ENCODE data around the genes PLA2G12B and NUDT13.

GRCh38 chr10:72336092-72337090 lies 18.3 kb downstream of the DNAJB12 start:
- RRBS = no CpG with 5 or more reads among the region's 21 CpGs

GRCh38 chr10:72343588-72344295 lies 11.0 kb downstream of the DNAJB12 start:
- RRBS = no CpG with 5 or more reads among the region's 13 CpGs

DNA sequence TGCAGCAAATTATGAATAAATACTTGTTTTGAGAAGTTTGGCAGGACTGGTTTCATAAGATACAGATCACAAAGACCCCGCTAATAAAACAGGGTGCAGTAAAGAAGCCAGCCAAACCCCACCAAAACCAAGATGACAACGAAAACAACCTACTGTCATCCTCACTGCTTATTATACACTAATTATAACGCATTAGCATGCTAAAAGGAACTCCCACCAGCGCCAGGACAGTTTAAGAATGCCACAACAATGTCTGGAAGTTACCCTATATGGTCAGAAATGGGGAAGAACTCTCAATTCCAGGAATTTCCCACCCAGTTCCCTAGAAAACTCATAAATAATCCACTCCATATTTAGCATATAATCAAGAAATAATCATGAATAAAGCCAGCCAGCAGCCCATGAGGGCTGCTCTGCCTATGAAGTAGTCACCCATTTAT lies 20.8 kb downstream of the MICU1 start:
- RRBS = no CpG with 5 or more reads among the region's 4 CpGs

- RRBS = no CpG with 5 or more reads among the region's 2 CpGs
Observed at GRCh38 chr10:72806631-72807317, 86.8 kb upstream of the OIT3 start.

GRCh38 chr10:72954150-72955550 lies at the start of gene PLA2G12B:
TSS of gene PLA2G12B (minus strand) at chr10:72954806.
- RRBS = no CpG with 5 or more reads among the region's 20 CpGs

DNA sequence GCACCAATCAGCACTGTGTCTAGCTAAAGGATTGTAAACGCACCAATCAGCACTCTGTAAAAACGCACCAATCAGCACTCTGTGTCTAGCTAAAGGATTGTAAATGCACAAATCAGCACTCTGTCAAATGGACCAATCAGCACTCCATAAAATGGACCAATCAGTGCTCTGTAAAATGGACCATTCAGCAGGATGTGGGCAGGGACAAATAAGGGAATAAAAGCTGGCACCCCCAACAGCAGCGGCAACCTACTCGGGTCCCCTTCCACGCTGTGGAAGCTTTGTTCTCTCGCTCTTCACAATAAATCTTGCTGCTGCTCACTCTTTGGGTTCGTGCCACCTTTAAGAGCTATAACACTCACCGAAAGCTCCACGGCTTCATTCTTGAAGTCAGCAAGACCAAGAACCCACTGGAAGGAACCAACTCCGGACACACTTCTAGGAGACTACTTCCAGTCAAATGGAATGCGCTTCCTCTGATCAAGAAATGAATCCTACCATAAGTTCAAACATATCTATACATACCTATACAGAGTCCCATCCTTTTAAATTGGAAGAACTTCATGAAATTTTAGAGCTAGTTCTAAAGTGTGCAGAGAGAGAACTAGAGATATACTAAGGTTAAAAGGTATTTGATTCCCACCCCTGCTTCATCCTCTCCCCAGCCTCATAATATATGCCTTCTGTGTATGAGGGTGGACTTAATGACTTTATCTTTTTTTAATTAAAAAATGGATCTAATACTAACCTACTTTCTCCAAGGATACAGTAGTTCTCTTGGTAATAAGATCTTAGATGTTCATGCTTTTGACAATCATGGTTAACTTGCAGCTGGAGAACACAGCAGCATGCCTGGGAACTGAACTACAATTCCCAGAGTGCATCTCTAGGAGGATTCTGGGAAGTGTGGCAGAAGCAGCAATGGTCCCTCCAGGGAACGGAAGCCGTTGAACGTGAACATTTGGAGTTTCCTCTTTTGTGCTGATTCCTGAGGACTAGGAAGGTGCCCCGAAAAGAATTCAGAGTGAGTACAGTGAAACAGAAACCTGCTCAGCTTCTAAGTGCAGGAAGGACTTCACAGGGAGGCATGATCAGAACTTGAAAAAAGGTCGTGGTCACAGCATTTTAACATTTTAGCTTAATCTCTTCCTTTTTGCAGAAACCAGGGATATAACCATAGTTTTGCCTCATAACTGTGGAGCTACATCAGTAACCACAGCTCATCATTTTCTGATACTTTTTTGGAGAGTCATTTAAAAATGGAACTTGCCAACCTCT lies at the start of gene NUDT13:
TSS of gene NUDT13 (plus strand) at position 912 of the 1,278 bp plus-strand sequence.
- RRBS = no CpG with 5 or more reads among the region's 16 CpGs

- RRBS = no CpG with 5 or more reads among the region's 9 CpGs
Observed at GRCh38 chr10:73119318-73120382, 9.4 kb downstream of the NUDT13 start.

- RRBS = no CpG with 5 or more reads among the region's 9 CpGs
Observed at GRCh38 chr10:73232577-73233351, 14.3 kb downstream of the DNAJC9 start.

GRCh38 chr10:73422178-73422775 lies 8.4 kb upstream of the ANXA7 start:
- RRBS = no CpG with 5 or more reads among the region's 8 CpGs

- RRBS = no CpG with 5 or more reads among the region's 6 CpGs
Observed at GRCh38 chr10:73517228-73518134, 21.7 kb upstream of the PPP3CB start.

- RRBS = no CpG with 5 or more reads among the region's 3 CpGs
Observed at GRCh38 chr10:73601388-73602095, 10.4 kb upstream of the USP54 start.

DNA sequence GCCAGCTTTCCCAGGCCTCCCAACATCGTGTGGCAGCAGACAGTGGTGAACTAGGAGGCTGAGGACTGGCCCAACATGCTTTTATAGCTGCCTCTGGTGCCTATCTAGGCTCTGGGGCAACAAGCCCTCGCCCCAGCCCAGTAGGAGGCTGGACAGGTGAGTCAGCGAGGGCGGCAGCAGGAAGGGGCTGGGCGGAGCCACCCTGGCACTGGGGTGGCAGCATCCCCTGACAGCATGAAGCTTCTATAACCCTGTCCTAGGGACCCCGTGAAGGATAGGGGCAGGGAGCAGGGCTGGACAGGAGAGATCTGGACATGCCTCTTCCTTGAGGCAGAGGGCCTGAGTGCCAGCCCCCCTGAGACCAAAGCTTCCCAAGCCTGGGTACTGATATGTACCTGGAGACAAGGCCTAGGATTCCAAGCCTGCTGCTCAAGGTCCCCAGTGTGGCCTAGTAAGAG lies 7.9 kb upstream of the SYNPO2L start:
- RRBS = no CpG with 5 or more reads among the region's 6 CpGs

GRCh38 chr10:73731656-73732435 lies 12.3 kb upstream of the SEC24C start:
- RRBS = no CpG with 5 or more reads among the region's 38 CpGs

DNA sequence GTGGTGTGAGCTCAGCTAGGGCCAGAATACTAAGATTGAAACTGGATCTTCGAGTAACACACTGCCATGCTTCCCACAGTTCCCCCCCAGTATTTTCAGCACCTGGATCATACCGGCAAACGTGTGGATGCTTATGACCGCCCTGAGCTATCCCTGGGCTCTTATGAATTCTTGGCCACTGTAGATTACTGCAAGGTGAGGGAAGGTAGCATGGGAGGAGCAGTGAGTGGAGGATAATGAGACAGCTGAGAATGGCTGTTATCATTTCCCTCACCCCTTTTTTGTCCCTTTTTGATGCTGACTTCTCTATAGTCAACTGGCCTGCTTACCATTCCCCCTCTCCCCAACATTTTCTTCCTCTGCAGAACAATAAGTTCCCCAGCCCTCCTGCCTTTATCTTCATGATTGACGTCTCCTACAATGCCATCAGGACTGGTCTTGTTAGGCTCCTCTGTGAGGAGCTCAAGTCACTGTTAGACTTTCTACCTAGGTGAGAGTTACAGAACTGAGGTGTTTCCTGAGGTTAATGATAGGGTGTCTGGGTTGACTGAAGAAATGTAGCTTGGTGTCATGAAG lies 6.3 kb upstream of the FUT11 start:
- RRBS = no CpG with 5 or more reads among the region's 5 CpGs

DNA sequence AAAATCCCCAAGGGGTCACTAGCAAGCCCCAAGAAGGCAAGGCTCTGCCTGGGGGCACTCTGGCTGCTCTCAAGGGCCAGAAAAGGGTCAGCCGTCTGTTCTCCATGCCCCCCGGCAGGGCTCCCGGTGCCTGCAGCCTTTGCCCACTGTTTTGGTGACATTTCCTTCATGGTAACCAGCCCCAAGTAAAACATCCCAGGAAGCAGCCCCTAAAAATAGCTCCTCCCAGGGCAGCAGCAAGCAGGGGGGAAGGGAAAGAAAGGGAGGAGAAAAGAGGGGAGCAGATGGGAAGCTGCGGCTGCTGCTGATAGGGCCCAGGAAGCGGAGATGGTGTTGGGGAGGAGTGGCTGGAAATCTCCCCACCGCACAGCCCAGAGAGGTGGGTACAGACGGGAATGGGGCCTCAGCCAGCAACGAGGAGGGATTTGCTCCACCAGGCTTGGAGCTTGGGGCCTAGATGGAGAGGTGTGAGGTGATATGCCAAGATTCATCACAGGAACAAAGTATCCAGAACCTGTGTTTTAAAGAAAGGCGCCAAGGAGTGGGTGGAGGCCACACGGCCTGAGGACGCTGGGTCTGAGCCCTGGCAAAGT lies 7.0 kb downstream of the CAMK2G start:
- RRBS = no CpG with 5 or more reads among the region's 11 CpGs

DNA sequence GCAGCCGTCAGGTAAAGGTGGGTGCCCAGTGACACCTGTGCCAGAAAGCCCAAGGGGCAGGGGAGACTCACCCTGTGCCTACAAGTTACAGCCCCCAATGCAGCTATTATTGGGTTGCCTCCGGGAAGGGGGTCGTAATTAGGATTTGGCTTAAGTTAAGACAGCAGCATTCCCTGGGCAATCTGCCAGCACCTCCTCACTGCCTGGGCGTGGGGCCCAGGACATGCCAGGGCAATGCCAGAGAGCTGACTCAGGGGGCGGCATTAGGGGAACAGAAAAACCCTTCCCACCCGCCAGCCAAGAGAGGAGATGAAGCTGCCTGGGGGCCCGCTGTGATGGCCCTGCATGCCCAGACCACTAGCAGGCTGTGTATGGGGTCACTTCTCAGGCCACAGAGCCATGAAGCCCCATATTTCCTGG lies 13.3 kb upstream of the CAMK2G start:
- RRBS = no CpG with 5 or more reads among the region's 7 CpGs

DNA sequence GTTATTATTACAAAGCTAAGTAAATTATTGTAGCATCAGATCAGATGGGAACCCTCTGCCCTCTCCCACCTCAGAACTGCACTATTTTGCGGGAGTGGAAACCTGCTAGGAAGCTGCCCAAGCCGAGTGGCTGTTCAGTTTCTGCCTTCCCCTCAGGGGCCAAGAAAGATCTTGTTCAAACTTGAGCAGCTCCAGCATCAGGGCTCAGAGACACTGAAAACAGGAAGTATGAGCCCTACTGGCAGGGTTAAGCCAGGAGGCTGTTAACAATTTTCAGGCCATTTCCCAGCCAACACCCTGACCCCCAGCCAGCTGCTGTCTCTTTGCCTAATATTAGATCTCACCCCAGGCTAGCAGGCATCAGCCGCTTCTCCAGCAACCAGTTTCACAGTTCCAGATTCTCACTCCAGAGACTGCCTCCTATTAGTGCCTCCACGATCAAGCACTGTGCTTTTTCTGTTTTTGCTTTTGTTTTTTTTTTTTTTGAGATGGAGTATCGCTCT lies 9.2 kb downstream of the PLAU start:
- RRBS = no CpG with 5 or more reads among the region's 5 CpGs

DNA sequence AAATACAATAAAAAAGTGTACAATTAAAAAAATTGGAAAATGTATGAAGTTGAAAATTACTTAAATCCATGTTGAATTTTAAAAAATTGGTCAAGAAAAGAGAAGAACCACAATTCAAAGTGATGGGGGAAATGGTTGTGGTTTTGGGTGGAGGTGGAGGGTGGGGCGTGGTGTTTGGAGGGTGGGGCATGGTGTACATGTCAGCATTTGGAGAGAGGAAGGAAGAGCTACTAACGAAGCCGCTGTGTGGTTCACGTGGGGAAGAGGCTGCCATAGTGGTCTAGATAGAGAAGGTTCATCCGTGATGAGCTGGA lies 6.2 kb upstream of the VCL start:
- RRBS = no CpG with 5 or more reads among the region's 5 CpGs

- RRBS = no CpG with 5 or more reads among the region's 5 CpGs
Observed at GRCh38 chr10:74081798-74082610, 68.6 kb downstream of the AP3M1 start.